Jurkat, Clone E6-1 (cell line): ENCODE measurements around a stretch of chr4.

DNA sequence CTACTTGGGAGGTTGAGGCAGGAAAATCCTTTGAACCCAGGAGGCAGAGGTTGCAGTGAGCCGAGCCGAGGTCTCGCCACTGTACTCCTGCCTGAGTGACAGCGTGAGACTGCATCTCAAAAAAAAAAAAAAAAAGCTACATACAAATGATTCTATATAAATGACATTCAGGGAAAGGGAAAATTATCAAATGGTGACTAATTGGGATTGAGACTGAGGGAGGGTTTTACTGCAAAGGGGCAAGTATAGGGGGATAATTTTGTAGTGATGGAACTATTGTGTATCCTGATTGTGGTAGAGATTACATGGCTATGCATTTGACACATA lies 31.8 kb upstream of the MCUB start:
- RRBS: no CpG with 5 or more reads among the region's 4 CpGs

- RRBS: no CpG with 5 or more reads among the region's 2 CpGs
These were observed 1.4 kb downstream of the GAR1 start for GRCh38 chr4:109816768-109817578.

- RRBS: no CpG with 5 or more reads among the region's 18 CpGs
These were observed 15.5 kb downstream of the ELOVL6 start for GRCh38 chr4:110182607-110183637.

DNA sequence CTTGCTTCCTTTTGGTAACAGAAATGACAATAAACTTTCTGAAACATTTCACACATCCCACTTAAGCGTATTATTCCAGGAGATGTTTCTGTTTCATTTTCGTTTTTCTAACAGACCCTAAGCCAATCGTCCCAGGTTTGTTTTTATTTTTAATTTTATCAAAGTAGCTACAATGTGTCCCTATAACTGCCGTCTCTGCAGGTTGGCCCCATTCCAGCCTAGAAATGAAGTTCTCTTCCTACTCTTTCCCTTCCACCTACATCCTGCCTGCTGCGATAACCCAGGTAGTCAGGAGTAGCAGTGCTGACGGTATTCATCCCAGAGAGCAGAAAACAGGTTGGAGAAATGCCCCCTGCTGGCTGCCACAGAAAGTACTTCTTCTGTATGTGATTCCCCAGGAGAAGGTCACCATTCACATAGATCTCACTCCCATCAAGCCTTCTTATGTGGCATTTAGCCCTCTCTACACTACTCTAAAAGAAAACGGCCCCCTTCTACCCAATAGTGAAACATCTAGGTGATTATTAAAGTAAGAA lies 40.3 kb downstream of the ENPEP start:
- RRBS: no CpG with 5 or more reads among the region's 7 CpGs

- RRBS: 29% methylated on average over 3 of the region's 59 CpGs
These were observed 11.8 kb downstream of the PITX2 start for GRCh38 chr4:110610824-110611824.

- RRBS: no CpG with 5 or more reads among the region's 9 CpGs
These were observed 33.1 kb upstream of the FAM241A start for GRCh38 chr4:112111982-112112674.

DNA sequence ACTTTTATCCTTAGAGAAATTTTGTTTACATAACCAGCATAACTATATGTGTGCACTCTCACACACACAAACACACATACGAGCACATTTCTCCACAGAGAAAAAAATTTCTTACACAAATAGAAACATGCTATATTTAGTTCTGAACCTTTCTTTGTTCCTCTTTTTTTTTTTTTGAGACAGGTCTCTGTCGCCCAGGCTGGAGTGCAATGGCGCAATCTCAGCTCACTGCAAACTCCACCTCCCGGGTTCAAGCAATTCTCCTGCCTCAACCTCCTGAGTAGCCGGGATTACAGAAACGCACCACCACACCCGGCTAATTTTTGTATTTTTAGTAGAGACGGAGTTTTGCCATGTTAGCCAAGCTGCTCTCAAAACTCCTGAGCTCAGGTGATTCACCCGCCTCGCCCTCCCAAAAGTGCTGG lies 6.2 kb downstream of the TIFA start:
- RRBS: no CpG with 5 or more reads among the region's 10 CpGs

- RRBS: no CpG with 5 or more reads among the region's 6 CpGs
These were observed 11.2 kb downstream of the LARP7 start for GRCh38 chr4:112647859-112648800.

GRCh38 chr4:112650251-112650651 lies 13.3 kb downstream of the LARP7 start:
- RRBS: no CpG with 5 or more reads among the region's 4 CpGs

GRCh38 chr4:112705912-112707254 lies 69.4 kb downstream of the LARP7 start:
- RRBS: under 1% methylated on average over 9 of the region's 73 CpGs

DNA sequence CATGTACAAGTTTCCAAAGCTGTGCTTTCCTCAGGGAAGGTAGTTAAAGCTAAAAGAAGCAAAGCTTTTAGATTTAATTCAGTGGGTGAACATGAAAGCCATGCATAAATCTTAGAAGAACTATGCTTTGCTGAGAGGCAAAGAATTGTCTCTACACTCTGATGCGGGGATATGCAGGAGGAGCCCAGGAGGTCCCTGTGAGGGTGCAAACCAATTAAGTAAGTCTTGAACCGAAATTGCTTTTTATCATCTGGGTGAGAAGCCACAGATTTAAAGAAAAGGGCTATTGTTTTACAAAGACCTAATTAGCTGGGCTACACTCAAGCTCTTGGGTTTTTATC lies 188.6 kb upstream of the ANK2 start:
- RRBS: no CpG with 5 or more reads among the region's 2 CpGs

DNA sequence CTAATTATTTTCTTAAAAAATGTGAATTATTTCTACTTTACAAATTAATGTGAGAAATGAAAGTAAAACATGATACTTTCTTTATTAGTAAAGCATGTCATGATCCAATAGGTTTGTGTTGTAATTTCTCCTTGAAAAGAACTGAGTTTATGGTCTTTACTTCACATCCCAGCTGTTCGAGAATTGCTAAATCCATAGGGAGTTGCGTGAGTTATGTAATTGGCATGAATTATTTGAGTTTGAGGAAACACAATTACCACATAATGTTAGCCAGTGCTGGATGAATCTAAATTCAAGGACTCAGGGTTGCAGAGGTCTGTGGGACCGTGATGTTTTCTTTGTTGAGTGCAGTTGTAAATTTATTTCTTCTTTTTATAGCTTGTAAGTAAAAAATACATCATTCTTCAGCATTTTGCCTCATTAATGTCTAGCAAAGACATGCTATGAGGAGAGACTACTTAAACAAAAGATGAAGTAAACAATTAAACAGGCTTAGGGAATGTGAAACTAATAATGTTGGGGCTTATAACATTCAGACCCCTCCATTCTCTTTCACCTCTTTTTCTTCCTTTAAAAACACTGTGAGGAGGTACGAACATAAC lies 159.8 kb upstream of the ANK2 start:
- RRBS: no CpG with 5 or more reads among the region's 4 CpGs

- RRBS: no CpG with 5 or more reads among the region's 4 CpGs
These were observed 153.6 kb upstream of the ANK2 start for GRCh38 chr4:112895687-112896490.

DNA sequence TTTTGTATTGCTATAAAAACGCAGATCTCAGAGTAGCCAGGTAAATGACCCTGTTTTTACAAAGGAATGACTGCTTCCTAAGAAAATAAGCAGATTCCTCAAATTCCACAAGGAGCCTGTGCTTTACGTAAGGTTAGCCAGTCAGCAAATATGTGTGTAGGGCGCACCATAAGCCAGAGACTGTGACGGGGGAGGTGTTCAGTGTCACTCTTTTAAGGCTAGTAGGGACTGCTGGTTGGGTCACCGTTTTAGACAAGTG lies 119.9 kb downstream of the ANK2 start:
- RRBS: no CpG with 5 or more reads among the region's 5 CpGs

DNA sequence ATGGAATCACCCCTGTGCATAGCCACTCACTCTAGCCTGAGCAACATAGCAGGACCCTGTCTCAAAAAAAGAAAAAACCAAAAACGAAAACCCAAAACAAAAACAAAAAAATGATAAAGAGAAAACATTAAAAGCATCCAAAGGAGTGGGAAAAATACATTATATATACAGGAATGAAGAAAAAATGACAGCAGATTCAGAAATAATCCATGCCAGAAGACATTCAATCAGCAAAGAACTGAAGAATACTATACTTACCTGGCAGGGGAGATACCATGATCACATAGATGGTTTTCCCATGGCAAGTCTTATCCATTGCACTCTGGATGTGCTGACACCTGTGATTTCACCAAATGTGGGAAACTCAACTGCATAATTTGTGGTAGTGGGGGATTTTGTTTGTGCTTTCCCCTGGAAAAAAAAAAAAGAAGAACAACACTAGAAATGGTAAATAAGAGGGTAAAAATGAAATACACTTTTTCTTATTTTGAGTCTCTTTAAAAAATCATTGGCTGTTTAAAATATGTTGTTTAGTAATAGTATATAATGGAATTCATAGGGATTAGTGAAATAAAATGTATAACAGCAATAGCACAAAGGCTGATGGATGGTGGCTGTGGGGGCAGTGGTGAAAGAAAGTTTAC lies 341.3 kb downstream of the CAMK2D start:
- RRBS: no CpG with 5 or more reads among the region's 1 CpG

GRCh38 chr4:113445849-113446520 lies 315.6 kb downstream of the CAMK2D start:
- RRBS: no CpG with 5 or more reads among the region's 6 CpGs

GRCh38 chr4:113579336-113580113 lies 182.0 kb downstream of the CAMK2D start:
- RRBS: no CpG with 5 or more reads among the region's 1 CpG

- RRBS: no CpG with 5 or more reads among the region's 7 CpGs
These were observed 16.9 kb downstream of the CAMK2D start for GRCh38 chr4:113744273-113745492.